ENCODE results near the gene GDI2.

DNA sequence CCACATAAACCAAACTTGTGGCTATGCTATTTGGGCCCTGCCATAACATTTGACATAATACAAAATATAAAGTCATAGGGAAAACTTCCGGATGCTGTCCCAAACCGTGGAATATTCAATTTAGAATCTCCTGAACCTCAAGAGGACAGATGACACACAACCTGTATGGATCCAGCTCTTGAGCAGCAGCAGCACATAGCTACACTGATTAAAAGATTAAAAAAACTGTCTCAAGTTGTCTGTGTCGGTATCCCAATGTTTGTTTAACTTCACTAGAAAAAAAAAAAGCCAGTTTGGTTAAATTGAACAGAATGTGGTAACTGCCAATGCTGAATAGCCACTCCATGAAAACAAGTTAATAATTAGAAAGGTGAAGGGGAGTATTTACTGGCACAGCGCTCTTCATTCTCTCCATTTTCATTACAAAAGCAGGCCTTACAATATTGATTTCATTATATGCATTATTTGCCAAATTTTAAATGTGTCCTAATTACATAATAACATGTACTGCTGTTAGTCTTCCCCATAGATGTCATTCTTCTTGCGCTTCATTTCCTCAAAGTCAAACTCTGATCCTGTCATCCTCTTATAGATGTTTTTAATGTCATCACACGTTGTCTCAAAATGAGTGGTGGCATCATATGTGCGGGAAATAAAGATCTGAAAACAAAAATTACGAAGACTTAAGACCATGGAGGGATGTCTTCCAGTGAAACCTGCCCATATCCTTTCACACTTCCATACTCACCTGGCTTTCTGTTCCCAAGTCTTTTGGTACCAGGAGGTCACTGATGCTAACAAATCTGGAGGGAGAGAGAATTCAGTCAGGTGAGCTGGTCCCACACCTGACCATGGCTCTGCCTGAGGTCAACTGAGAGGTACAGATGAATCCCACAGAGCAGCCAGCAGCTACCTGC, 47.5 kb downstream of the GDI2 start:
- PRO-cap: no peak

DNA sequence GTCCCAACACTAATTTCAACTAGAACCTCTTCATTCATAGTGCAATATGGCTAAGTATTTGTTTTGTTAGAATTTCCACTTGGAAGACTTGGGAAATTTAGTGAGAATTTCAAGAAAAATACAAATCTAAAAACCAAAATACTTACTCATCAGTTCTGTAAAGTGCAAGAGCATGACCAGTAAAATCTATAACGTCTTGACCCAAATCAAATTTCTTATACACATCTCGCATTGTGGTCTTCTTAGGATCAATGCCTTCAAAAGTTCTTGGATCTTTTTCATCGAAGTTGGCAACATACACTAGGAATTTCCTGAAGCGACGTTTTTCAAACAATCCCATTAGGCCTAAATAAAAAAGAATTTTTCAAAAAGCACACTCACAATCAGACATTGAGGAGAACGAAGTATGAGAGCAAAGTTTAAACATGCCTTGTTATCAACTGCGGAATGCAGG, 27.5 kb downstream of the GDI2 start:
- PRO-cap: no peak

- PRO-cap: no peak
These were observed 18.6 kb downstream of the GDI2 start for GRCh38 chr10:5794543-5795077.

DNA sequence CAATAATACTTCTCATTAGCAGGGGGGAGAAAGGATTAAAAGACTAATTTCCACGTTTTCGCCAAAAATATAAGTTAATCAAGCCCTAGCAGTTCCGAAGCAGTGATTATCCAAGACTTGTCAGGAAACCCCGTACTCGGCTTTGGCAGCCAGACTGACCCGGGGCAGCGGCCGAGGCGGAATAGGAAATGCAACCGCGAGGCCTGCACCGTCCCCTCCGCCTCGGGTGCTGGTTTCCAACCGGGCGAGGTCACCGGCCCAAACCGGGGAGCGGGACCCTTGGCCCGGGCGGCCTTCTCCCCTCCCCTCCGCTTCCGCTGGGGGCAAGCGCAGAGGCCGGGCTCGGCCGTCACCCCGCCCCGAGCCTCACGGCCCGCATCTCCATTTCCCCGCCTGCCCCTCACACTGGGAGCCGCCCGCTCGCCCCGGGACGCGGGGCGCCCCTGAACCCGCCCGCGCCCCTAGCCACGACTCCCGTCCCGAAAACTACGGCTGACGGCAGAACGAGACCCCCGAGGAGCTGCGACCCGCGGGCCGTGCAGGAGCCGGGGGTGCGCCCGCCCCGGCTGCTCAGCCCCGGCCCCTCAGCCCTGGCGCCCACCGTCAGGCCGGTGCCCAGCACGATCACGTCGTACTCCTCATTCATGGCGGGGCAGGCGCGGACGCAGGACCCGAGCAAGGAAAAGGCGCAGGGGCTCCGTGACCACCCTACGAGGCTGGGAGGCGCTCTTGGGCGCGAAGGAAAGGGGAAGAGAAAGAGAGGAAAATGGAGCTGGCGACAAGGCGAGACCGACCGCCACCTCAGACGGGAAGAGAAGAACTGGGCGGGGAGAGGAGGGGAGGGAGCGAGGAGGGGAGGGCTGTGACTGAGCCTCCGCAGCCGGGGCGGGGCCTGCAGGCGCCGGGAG, at the start of gene GDI2:
Gene GDI2, minus strand, starts transcription at position 822 of the 908 bp plus-strand sequence.
- PRO-cap: bidirectional peak, plus-strand start outside the sequence, minus-strand start at position 822 of the sequence

- PRO-cap: no peak
These were observed 34.7 kb downstream of the IL15RA start for GRCh38 chr10:5942457-5943138.

DNA sequence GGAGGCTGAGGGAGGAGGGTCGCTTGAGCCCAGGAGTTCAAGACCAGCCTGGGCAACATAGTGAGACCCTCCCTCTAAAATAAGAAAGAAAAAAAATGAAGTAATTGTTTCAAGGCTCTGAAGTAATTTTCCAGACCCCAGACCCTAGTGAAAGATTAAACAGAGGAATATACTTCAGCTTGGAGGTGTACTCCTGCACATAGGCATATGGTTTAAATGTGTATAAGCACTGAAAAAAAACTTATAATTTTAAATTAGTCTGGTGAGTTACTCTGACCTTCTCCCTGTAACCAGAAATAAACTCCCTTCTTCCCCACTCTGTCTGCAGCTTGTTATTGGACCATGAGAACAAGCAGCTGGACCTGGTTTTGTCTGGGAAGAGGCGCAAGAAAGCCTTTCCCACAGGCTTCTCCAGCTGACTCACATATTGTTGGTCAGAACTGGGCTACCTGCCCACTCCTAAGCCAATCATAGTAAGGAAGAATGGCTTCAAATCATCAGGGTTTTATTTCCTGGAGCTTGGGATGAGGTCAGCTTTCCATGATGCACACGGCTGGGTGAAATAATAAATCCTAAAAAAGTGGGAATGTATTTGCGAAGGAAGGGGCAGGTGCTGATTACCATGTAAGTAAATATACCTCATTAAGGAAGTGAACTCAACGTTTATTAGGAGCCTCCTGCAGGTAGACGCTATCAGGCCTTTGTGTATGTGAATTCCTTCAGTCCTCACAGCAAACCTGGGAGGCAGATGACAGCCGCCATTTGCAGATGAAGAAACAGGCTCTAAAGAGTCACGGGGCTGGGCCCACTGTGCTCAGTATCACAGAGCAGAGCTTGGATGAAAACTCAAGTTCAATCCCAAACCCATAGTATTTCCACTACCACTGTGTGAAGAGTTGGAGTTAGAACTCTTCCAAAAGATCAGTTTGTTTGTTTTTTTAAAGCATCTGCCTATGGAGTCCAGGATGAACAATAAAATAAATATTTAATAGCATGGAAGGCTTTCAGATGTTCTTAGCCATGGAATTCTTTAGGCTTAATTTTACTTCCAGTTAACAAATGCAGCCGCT, 32.9 kb downstream of the IL15RA start:
- PRO-cap: no peak

GRCh38 chr10:6053902-6054672, 8.1 kb downstream of the IL2RA start:
- PRO-cap: no peak

DNA sequence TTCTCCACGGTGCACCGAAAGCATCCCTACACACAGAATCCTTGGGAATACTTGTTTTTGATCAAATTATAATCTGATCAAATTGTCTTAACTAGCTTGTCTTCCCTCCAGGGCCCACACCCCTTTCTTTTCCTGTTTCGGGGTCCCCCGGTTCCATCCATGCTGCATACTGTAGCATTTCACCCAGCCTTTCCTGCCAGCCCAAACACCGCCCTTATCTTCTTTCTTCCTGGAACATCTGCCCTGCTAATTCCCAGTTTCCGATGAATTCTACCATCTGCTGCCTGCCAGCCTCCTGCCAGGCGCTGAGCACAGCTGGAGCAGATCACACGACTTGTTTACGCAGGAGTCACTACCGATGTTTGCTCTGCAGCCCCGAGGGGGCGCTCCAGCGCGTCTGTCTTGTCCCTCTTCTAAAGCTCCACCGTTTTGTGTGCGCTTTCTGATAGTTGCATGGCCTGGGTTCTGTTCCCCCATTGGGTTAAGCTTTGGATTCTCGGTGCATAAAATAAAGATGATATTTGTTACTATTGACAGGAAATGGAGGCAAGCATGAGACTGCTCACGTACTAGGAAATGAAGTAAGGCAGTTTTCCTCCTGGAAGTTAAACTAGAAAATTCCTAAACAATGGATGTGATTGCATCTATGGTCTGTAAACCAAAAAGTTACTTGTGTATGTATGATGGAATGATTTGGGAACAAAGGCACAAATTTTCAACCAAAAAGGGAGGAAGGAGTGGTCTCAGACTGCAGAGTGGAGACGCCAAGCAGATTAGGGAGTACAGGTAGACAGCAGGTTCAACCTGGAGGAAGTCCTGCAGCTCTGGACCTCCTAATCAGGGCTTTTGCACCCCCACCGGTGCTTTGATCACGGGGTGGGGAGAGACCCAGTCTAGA, 2.4 kb upstream of the RBM17 start:
- PRO-cap: no peak

GRCh38 chr10:6174032-6174912, 28.5 kb upstream of the PFKFB3 start:
- PRO-cap: no peak

- PRO-cap: no peak
These were observed 23.2 kb upstream of the PFKFB3 start for GRCh38 chr10:6179076-6180304.

- PRO-cap: no peak
These were observed 1.2 kb upstream of the PFKFB3 start for GRCh38 chr10:6201407-6202135.

DNA sequence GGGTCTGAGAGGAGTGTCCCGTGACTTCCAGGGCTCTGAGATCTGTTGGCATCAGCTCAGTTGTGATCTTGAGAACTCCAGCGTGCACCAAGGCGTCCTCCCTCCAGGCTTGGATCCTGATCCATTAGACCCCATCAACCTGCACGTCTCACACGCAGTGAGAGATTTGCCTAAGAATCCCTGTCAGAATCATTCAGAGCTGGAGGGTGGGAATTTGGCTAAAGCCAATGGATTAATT, 2.1 kb downstream of the PFKFB3 start:
- PRO-cap: no peak

DNA sequence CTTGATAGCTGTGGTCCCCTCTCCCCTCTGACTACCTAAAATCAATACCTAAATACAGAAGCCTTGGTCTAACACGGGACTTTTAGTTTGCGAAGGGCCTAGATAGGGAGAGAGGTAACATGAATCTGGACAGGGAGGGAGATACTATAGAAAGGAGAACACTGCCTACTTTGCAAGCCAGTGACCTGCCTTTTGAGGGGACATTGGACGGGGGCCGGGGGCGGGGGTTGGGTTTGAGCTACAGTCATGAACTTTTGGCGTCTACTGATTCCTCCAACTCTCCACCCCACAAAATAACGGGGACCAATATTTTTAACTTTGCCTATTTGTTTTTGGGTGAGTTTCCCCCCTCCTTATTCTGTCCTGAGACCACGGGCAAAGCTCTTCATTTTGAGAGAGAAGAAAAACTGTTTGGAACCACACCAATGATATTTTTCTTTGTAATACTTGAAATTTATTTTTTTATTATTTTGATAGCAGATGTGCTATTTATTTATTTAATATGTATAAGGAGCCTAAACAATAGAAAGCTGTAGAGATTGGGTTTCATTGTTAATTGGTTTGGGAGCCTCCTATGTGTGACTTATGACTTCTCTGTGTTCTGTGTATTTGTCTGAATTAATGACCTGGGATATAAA, 32.2 kb downstream of the PFKFB3 start:
- PRO-cap: no peak

DNA sequence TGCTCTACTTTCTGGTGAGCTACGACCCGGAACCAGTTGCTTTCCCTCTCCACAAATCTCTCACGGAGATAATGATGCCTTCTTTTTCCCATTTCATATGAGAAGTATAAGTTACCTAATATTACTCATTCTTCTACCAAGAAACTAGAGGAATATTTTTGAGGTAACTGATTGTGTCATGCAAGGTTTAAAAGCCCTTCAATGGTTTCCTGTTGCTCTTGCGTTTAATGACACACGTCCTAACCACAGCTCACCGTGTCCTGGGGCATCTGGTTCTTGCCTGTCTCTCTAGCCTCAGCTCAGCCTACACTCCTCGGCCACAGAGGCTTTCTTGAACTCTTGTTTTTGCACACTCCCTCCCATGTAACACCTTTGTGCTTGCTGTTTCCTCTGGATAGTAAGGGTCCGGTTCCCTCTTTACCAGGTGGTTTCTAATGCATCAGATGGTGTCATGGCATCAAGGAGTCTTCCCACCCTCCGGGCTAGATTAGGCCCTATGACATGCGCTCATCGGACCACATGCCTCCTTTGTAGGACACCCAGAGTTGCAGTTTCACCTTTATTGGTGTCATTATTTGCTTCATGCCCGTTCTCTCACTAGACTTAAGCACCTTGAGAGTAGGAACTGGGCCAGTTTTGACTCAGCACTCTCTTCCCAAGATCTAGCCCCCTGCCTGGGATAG, 67.6 kb downstream of the PFKFB3 start:
- PRO-cap: no peak

DNA sequence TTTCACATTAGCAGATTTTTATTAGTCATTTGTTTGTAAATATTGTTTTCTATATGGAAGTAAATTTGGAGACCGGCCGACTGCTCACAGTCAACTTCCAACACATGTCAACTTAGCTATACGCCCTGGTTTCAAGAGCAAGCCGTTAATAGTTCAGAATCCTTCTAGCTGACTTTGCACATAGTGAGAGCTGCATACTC, 109.8 kb downstream of the PFKFB3 start:
- PRO-cap: no peak

GRCh38 chr10:6543410-6543885, 36.6 kb downstream of the PRKCQ start:
- PRO-cap: no peak

- PRO-cap: no peak
These were observed 808 bp downstream of the PRKCQ start for GRCh38 chr10:6579125-6579811.

- PRO-cap: no peak
These were observed 157.1 kb upstream of the PRKCQ start for GRCh38 chr10:6737022-6737827.

DNA sequence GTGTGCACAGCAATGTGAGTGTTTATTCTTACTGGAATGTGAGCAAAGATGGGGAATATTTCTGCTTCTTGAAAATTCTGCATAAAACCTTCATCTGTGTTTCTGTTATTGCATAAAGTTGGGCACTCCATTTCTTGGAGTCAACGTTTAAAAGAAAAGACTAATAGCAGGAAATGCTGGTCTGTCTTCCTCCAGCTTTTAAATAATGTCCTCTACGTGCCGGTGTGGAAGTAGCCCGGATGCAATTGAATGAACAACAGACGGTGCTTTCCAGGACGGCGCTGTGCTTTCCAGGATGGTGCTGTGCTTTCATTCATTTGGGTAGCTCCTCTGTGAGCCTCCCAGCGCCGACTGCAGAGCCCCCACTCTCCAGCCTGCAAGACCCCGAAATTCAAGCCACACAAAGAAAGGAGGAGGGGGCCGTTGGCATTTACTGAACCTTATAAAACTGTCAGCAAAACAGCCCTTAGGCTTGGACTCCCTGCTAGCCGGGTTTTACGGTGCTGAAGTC, 158.1 kb upstream of the PRKCQ start:
- PRO-cap: no peak

DNA sequence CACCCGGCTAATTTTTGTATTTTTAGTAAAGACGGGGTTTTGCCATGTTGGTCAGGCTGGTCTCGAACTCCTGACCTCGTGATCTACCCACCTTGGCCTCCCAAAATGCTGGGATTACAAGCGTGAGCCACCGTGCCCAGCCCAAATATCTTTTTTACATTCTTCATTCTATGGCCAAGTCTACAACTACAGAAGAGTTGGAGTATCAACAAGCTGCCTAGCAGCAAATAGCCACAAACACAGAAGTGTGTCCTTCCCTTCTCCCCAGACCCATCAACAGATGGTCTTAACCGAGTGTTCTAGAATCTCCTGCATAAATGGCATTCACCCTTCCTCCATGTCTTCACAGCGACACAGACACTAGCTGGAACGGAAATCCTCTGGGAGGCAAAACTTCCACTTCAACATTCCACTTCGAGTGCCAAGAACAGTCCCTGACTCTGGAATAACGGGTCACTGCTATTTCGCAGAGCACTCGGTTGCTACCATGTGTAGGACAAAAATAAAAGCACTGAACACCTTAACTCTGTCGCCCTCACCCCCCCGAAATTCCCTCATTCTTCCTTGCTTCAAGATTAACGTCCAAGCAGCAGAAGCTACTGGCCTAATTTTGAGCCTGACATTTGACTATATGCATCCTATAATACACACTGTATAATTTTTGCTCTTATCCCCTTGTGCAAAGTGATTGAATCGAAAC, 65.2 kb downstream of the SFMBT2 start:
- PRO-cap: no peak

All from mesothelial cell of epicardium (in vitro differentiated cells).